ENCODE results near the genes EDA and NONO.

- PRO-cap, result no peak
- RRBS, 2 experiments, result no CpG with 5 or more reads among the region's 5 CpGs
These were observed 65.9 kb upstream of the MSN start for GRCh38 chrX:65601448-65602089.

DNA sequence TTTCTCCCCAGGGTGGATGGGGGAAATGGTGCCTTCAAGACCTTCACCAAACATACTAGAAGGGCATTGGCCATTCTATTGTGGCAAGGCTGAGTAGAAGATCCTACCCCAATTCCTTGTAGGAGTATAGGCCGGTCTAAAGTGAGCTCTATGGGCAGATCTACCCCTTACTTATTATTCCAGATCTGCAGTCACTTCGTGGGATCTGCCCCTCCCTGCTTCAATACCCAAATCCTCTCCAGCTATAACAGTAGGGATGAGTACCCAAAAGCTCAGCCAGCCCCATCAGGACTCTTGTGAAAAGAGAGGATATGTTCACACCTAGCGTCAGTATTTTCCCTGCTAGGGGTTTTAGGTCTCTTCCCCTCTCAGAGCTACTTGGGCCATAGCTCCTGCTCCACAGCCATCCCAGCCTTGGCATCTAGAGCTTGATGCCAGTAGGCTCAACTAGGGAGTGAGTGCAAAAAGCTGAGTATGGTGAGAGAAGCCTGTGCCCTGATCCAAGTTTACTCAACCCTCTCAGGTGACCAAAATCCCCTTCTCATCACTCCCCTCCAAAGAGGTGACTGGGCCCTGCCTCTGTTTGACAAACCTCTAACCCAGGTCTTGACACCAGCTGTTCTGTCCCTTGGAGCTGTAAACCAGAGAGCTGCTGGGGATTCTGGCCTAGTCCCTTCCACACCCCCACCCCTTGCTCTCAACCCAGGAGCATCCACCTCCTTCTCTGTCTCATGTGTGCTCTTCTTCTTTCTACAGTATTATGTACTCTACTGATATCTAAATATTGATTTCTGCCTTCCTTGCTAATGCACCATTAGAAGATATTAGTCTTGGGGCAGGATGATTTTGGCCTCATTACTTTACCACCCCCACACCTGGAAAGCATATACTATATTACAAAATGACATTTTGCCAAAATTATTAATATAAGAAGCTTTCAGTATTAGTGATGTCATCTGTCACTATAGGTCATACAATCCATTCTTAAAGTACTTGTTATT, 73.4 kb downstream of the MSN start:
- PRO-cap, result no peak
- RRBS, 2 experiments, result no CpG with 5 or more reads among the region's 3 CpGs

DNA sequence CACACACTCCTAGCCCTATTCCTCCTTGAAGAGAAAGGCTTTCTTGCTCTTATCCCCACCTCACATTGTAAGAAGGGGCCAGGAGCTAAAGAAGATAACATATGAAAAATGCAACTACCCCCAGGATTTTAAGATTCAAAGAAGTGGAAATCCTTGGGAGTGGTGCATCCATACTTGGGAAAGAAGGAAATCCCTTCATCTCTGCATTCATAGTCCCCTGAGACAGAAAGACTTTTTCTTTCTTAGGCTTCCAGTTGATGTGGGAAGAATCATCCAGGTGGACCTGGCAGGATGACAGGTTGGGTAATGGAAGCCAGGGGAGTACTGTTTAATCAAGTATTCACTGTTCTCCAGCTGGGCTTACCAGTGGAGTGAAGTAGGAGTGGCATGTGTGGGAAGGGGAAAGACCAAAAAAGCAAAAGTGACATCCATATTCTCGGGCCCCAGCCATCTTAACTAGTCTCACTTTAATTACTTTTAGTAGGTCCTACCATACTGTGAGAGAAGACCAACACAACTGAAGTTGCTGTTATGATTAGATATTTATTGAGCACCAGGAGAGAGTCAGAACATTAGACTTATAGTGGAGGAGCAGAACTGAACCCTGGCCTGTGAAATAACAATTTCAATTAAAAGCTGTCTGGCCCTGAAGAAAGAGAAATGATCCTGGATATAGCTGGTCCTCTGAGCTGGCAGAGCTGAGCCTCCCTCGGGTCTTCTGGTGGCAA, 18.5 kb downstream of the VSIG4 start:
- PRO-cap, result no peak
- RRBS, 2 experiments, result no CpG with 5 or more reads among the region's 2 CpGs

DNA sequence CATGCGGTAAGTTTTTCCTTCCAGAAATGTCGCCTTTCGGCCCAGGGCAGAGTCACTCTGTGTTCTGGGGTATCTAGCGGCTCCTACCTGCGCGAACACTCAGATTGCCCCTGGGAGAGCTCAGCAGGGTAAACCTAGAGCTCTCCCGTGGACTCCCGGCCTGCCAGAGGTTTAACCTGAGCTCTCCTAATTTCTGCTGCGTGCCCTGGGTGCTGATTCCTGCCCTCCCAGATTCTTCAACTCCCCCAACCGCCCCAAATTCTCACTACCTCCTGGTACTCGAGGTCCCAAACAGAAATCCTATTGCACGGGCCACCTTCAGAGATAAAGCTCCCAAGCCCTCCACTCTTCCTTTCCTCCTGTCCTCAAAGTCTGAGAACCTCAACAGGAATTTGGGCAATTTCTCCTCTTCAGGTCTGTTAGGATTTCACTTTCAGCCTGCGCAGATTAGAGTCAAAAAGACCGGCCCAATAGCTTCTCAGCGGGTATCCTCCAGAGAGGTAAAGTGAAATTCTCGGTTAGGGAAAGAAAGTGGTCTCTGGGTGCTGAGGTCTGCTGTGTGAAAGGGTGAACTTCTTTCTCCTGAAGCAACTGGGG, 3.0 kb downstream of the AR start:
- PRO-cap, result no peak
- RRBS, 2 experiments, result no CpG with 5 or more reads among the region's 16 CpGs

DNA sequence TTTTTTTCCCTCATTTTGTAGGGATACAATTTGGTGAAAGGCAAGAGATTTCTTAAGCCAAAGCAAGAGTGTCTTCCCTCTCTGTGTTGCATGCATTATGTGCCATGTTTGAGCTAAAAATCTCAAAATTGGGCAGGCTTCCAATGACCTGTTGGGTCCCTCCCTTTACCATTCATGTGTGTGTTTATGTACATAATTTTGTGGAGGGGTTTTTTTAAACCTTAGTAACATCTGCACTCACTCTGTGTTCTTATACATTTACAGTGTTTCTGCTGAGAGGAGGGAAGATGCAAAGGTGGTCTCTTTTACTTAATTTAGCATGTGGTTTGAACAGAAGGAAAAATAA, 5.3 kb downstream of the AR start:
- PRO-cap, result no peak

- PRO-cap, result no peak
- RRBS, 2 experiments, result no CpG with 5 or more reads among the region's 4 CpGs
These were observed 388.7 kb downstream of the OPHN1 start for GRCh38 chrX:68044363-68045174.

DNA sequence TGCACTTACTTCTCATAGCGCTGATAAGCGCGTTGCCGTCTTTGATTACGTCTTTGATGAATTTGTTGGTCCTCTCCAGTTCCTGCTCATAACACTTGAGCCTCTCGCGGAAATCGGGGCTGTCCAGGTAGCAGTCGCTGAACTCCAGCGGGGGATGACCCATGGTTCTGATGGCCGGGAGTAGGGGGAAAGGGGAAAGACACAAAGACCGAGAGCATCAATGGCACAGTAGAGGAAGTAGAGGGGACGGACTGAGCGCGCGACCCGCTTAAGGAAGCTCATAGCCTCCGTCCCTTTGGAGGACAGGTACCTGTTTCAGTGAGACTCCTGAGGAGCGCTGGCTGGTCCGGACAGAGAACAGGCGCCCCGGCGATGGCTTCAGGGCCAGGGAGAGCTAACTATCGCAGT, 433 bp downstream of the OPHN1 start:
- PRO-cap, result no peak
- RRBS, 2 experiments, result 26 to 75% methylated on average over 3 of the region's 24 CpGs

- PRO-cap, result no peak
- RRBS, 2 experiments, result no CpG with 5 or more reads among the region's 5 CpGs
These were observed 44.2 kb downstream of the STARD8 start for GRCh38 chrX:68691520-68692298.

GRCh38 chrX:68698896-68699391, 51.5 kb downstream of the STARD8 start:
- PRO-cap, result no peak
- RRBS, 2 experiments, result no CpG with 5 or more reads among the region's 2 CpGs

- PRO-cap, result no peak
- RRBS, 2 experiments, result no CpG with 5 or more reads among the region's 18 CpGs
These were observed 9.4 kb downstream of the EFNB1 start for GRCh38 chrX:68838156-68838744.

GRCh38 chrX:68871887-68872087, 43.0 kb downstream of the EFNB1 start:
- PRO-cap, result no peak
- RRBS, 2 experiments, result no CpG with 5 or more reads among the region's 2 CpGs

- PRO-cap, result no peak
- RRBS, 2 experiments, result 47 to 51% methylated on average over 4 of the region's 39 CpGs
These were observed 28.5 kb downstream of the PJA1 start for GRCh38 chrX:69136623-69137370.

DNA sequence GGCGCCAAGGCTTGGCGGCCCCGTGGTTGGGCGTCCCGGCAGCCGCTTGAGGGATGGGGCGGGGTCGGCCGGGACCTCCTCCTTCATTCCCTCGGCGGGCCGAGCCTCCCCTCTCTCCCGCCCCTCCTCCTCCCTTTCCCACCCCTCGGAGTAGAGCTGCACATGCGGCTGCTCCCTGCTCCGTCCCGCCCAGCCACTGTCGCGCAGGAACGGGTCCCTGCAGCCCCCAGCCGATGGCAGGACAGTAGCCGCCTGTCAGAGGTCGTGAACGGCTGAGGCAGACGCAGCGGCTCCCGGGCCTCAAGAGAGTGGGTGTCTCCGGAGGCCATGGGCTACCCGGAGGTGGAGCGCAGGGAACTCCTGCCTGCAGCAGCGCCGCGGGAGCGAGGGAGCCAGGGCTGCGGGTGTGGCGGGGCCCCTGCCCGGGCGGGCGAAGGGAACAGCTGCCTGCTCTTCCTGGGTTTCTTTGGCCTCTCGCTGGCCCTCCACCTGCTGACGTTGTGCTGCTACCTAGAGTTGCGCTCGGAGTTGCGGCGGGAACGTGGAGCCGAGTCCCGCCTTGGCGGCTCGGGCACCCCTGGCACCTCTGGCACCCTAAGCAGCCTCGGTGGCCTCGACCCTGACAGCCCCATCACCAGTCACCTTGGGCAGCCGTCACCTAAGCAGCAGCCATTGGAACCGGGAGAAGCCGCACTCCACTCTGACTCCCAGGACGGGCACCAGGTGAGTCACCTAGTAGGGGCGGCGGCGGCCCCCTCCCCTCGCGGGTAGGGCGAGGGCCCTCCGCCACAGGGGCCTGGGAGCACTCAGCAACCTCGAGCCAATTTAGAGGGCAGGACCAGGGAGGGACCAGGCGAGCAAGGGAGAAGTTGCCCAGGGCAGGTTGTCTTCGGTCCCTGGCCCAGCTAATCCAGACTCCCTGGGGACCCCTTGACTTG, at the start of gene EDA:
TSS of gene EDA (plus strand) at position 132 of the 938 bp plus-strand sequence.
- PRO-cap, result bidirectional peak, plus-strand start at position 199 of the sequence, minus-strand start outside the sequence; bidirectional peak, plus-strand start at position 661 of the sequence, minus-strand start at position 588 of the sequence
- RRBS, 2 experiments, result 35 to 36% methylated on average over 10 of the region's 66 CpGs

DNA sequence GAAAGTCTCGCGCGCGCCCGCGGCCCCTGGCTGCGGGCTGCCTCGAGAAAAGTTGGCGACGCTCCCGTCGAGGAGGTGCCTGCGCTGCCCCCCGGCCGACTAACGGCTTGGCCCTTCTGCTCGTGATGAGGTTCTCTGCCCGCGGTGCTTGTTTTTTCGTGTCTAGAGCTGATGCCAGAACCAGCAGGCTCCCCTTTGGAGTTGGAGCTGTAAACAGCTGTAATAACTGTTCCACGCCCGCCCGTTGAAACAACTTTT, 936 bp downstream of the EDA start:
- PRO-cap, result no peak
- RRBS, 2 experiments, result no CpG with 5 or more reads among the region's 23 CpGs

DNA sequence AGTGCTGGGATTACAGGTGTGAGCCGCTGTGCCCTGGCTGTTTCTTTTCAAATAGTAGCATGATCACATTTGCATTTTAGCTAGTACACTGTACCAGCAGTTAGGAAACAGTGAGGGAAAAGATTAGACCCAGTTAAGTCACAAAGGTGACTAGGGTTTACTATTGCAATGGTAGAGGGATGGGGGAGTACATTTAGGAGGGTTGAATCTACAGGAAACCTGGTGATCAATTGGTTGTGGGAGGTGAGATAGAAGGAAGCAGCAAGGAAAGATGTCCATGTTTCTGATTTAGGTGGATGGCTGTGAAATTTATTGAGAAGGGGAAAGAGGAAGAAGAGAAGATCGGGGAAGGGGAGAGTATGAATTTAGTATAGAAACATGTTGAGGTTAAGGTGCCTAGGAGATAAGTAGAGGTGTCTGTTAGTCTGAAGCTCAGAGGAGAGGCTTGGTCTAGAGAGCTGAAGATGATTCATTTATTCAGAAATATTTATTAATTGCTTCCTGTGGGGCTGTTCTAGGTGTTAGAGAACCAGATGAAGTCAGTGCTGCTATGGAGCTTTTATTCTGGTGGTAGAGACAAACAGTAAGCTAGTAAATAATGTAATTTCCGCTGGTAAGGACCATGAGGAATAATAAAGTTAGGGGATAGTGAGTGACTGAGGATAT, 3.9 kb downstream of the IGBP1 start:
- PRO-cap, result no peak
- RRBS, 2 experiments, result no CpG with 5 or more reads among the region's 3 CpGs

DNA sequence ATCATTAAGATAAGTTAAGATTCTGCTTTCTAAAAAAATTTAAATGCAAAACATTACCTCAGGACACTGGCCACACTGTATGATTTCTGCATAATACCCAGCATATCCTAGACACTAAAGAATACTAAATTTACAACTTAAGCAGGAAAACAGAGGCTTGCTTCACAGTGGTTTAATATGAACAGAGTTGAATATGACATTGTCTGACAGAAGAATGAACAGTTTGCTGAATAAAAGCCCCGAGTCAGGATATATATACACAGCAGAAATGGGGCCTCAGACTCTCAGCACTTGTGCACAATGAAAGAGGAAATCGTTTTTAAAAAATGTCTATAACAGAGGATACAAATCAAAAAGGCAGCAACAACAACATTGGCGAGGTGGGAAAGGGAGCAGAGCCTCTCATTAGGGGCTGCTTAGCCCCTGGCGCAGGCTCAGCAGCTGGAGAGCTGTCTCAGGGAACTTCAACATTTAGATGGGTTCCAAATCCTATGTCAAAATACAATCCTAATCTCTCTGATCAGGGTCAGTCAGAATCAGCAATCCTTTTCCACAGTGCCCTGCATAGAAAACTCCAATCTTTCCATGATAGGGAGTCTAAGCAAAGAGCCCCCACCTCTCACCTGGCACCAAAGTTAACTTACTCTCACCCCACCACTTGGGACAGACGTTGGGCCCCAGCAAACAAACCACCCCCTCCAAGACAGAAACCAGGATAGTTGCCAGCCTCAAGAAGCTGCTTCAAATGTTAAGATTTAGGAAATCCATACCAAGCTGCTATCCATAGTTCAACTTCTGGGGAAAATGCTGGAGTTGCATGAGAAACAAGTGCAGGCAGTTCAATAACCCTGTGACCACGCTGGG, 8.8 kb downstream of the SNX12 start:
- PRO-cap, result no peak
- RRBS, 2 experiments, result no CpG with 5 or more reads among the region's 6 CpGs

DNA sequence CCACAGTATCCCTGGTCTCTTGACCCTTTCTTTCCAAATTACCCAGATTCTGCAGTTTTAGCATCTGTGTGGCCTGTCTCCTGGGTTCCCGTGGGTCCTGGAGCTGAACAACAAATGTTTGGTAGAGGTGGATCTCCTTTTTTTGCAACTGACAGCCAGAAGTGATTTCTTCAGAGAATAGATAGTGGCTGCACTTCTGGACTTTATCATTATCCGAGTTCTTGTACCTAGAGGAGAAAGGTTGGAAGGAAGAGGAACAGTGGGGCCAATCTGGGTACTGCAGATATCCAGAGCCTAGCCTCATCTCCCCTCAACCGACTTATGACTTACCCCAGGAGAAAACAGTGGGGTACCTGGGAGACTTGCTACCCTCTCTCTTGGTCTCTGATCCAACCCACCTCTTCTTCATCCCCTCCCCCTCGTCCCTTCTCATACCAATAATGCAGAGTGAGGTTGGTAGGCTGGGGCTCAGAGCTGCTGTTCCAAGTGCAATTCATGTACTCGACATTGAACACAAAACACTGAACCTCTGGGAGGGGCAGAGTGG, 842 bp downstream of the IL2RG start:
- PRO-cap, result no peak
- RRBS, 2 experiments, result no CpG with 5 or more reads among the region's 5 CpGs

GRCh38 chrX:71118838-71119641, 644 bp downstream of the MED12 start:
- PRO-cap, result no peak
- RRBS, 2 experiments, result 3 to 7% methylated on average over 4 of the region's 28 CpGs

- PRO-cap, result bidirectional peak, plus-strand start at chrX:71283197, minus-strand start at chrX:71283250; bidirectional peak, plus-strand start at chrX:71283635, minus-strand start at chrX:71283371
- RRBS, 2 experiments, result no CpG with 5 or more reads among the region's 41 CpGs
These were observed at the start of gene NONO for GRCh38 chrX:71283109-71283779. TSS of gene NONO (plus strand) at chrX:71283635.

- PRO-cap, result no peak
- RRBS, 2 experiments, result no CpG with 5 or more reads among the region's 1 CpG
These were observed 23.2 kb downstream of the TAF1 start for GRCh38 chrX:71389405-71389683.